Placental epithelial cell (primary cell): ENCODE results near the genes IL1RAP and OSTN.

DNA sequence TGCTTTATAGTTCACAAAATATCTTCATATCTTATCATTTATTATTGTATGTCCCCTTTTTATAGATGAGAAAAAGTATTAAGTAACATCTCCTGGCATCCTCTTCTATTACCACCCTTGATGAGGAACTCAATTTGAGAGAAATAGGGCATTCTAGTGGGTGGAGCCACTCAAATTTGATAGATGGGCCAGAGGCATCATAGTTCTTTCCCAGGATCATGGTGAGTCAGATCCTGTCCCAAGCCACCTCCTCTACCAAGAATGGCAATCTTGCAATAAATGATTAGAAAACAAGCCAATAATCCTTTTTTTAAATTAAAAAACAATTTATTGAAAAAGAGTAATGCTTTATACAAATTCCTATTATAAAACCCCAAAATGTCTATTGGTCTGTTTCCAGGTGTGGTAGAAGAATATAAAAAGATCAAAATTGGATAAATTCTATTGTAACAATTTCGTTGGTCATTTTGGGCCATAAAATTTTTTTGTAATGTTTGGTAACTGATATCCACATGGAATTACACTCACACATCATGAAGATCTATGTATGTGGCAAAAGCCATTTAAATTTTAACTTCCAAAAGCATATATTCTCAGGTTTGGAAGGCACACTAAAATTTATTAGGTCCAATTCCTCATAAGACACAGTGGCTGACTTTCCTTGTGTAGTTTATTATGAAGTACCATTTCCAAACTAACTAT is 16.7 kb downstream of the CLDN1 start:
- CAGE, long polyA plus RNA: no peak

- CAGE, long polyA plus RNA: no peak
Measured at GRCh38 chr3:190322836-190323757, 851 bp upstream of the CLDN1 start.

DNA sequence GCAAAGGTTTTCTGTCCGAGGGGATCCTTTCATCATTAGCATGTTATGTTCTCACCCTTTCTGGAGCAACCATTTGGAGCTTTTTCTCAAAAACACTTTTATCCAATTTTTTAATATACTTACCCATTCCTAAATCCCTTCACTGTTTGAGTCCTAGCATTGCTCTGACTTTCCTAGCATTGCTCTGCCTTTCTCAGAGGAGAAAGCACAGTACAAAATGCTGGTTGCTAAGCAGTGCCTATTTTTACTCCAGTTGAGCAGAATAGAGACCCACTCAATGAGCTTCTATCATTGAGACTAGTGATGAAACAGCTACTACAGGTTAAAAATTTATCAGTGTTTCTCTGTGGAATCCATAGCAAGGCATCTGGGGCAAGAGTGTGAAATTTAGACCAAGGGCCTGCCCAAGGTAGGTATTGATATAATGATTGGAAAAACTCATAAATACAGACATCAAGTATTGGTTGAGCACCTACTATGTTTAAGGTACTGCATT is 21.7 kb upstream of the IL1RAP start:
- CAGE, long polyA plus RNA: no peak

GRCh38 chr3:190513338-190514306 is at the start of gene IL1RAP:
Gene IL1RAP, plus strand, starts transcription at chr3:190514085.
- CAGE, long polyA plus RNA: no peak

DNA sequence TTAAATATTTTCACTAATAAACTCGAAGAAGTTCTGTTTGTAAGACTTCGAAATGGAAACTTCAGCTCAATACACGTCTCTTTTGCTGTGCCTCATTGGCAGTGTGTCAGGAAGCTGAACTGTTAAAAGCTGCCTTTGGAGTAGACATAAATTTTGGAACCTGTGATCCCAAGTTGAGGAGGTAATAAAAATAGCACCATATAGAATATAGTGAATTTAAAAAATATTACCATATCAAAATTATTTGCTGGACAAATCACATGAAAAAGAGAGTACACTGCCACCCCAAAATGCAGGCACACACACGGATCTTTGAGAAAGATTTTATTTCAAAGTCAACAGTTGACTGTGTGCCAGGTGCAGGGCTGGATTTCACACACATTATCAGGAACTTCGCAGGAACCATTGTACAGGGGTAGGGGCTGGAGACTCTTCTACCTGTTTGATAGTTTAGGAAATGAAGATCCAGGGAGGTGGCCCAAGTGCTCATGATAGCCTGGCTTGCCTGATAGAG is 54.0 kb downstream of the IL1RAP start:
- CAGE, long polyA plus RNA: no peak

DNA sequence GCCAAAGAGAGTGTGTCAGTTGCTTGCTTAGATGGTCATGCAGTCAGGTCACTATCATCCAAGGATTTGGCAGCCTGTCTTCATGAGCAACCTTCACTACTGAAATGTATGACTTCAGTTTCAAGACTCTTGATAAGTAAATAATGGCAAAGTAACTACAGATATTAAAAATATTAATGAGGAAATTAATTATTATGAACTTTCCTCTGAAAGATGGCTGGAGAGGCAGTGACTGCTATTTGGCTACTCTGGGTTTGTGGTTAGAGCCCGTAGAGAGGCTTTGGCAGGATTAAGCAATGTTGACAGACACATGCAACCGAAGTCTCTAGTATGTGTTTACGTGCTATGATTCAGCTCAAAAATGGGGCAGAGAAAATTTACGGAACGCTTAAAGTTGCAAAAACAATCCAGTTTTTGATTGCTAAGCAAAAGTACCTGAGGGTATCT is 133.7 kb downstream of the GMNC start:
- CAGE, long polyA plus RNA: no peak

DNA sequence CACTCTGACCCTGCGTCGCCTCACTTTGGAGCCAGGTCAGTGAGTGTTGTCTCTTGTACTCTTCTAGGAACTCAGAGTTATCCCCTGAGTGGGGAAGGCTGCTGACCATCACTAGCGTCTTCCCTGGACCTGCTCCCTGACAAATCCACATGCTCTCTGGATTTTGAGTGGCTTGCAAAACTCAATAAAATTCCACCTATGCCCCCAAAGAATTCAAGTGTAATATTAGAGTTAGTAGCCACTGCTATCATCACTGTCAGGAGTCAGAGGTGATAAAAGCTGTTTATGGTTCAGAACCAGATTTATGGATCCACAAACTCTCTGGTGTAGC is 52.6 kb downstream of the GMNC start:
- CAGE, long polyA plus RNA: no peak

DNA sequence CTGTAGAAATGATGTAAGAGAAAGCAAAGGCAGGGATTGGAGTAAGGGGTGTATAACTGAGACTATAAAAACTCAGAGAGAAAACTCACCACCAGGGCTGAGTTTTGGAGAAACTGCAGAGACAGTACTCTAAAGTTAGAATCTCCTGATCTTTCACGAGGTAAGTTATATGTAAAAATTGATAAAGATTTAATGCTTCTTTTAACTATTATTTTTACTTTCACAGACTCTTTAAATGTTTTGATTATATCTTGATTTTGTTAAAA is at the start of gene OSTN:
Gene OSTN (plus strand): TSS at position 94 of the 266 bp plus-strand sequence.
- CAGE, long polyA plus RNA: no peak

GRCh38 chr3:191297892-191298091 is 31.4 kb upstream of the CCDC50 start:
- CAGE, long polyA plus RNA: no peak

DNA sequence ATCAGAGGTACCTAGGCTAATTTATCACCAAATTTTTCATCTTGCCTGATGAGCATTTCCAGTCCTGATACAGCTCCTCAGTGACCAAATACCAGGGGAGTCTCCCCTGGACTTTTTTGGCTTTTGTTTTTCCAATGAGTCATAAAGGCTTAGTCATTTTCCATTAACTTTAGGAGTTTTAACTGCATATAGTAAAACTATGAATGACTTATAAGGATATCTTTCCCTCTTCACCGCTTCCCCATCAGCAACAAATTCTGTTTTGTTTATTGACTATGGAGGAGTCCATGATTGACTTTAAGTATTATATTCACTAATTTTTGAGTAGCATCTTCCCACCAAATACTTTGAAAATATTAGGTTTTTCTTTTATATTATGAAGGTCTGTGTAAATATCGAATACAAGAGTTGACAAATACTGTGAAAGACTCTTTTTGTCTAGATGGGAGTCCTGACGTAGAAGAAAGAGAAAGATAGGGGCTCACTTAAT is 7.6 kb upstream of the UTS2B start:
- CAGE, long polyA plus RNA: no peak

GRCh38 chr3:191608542-191609013 is 147.6 kb downstream of the PYDC2 start:
- CAGE, long polyA plus RNA: no peak

DNA sequence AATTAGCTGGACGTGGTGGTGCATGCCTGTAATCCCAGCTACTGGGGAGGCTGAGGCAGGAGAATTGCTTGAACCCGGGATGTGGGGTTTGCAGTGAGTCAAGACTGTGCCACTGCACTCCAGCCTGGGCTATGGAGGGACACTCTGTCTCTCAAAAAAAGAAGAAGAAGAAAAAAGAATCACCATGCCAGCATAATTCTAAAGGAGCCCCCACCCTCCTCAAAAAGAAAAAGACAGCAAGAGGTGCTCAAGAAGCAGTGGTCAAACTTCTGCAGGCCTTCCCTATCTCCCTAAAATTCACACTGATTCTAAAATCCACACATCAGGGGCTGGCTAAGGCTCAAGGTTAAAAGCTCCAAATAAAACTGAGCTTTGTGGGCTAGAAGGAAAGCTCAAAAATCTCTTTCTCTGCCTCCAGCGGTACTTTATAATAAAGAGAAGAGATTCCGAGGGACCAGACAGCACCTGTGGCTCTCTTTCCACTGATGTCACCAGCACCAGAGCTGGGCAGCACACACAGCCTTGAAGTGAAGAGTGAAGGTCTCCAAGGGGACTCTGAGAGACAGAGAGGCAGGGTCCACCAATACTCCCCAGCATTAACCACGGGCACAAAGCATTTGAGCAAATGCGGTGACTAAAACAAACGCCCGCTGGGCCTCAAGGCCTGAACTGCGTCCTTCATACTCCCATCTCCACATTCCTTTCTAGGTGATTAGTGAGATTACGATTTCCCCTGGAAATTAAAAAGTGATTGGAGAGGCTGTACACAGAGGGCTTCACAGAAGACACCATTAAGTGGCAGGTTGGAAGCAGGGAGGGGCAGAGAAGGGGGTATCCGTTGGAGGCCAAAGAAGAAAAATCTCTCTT is 38.6 kb downstream of the MB21D2 start:
- CAGE, long polyA plus RNA: no peak

DNA sequence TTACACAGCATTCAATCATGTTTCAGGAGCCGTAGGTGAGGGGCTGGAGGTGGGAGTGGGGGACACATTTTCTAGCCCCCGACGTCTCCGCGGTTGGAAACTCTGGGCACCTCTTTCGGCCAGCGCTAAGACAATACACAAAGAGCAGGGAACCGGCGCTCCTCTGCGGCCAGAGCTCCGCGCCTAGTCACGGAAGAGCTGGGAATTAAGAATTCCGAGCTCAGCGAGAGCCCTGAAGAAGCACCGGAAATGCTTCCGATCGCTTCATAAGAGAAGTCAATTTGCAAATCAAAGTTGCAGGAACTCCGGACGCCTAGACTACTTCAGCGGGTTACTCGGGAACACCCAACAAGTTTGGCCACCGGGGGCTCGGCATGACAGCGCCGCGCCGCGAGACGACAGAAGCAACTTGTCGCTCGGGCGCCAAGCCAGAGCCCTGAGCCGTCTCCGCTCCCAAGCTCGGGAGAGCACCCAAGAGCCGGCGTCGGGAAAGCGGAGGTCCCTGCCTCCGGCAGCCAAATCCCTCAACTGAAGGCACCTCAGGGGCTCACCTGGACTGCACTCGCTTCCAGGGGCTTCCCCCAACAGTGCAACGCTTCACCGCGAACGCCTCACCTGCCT is 809 bp downstream of the MB21D2 start:
- CAGE, long polyA plus RNA: no peak

GRCh38 chr3:192917358-192917744 is 305 bp downstream of the MB21D2 start:
- CAGE, long polyA plus RNA: no peak

DNA sequence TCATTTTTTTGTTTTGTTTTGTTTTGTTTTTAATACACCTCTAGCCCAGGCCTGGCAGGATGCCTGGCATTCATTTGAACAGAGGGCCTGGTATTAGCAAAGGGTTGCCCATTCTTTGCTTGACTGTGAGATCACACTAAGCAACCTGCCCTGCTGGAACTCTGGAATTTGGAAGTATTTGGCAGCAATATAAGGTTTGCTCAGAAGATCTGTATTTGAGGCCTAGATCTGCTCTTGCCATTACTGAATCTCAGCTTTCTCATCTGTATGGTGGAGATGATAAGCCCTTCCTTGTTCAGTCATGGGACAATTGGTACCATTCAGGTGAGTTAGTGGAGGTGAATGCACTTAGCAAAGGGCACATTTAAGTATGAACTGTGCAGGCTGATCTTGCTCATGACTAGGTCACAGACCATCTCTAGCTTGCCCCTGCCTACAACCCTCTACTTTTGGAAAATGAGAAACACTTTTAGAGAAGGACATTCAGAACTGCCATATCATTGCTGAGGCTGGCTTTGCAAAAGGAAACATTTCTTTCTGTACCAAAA is 21.9 kb upstream of the ATP13A5 start:
- CAGE, long polyA plus RNA: no peak

DNA sequence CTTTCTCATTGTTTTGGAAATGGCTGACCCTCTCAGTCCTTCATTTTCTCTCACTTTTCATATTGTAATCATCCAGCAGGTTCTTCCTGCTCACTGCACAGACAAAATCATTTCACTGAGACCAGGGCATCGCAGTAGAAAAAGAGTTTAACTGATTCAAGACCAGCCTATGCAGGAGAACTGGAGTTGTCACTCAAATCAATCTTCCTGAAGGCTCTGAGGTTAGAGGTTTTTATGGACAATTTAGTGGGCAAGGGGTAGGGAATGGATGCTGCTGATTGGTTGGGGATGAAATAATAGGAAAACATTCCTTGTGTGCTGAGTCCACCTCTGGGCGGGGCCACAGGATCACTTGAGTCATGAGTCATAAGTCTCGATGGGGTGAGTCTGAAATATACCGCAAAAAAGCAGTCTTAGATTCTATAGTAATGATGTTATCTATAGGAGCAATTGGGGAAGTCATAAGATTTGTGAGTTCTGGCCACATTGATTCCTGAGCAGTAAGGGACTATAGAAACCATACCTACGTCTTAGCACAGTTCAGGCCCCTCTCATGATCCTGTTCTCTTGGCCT is 2.9 kb upstream of the OPA1 start:
- CAGE, long polyA plus RNA: no peak

DNA sequence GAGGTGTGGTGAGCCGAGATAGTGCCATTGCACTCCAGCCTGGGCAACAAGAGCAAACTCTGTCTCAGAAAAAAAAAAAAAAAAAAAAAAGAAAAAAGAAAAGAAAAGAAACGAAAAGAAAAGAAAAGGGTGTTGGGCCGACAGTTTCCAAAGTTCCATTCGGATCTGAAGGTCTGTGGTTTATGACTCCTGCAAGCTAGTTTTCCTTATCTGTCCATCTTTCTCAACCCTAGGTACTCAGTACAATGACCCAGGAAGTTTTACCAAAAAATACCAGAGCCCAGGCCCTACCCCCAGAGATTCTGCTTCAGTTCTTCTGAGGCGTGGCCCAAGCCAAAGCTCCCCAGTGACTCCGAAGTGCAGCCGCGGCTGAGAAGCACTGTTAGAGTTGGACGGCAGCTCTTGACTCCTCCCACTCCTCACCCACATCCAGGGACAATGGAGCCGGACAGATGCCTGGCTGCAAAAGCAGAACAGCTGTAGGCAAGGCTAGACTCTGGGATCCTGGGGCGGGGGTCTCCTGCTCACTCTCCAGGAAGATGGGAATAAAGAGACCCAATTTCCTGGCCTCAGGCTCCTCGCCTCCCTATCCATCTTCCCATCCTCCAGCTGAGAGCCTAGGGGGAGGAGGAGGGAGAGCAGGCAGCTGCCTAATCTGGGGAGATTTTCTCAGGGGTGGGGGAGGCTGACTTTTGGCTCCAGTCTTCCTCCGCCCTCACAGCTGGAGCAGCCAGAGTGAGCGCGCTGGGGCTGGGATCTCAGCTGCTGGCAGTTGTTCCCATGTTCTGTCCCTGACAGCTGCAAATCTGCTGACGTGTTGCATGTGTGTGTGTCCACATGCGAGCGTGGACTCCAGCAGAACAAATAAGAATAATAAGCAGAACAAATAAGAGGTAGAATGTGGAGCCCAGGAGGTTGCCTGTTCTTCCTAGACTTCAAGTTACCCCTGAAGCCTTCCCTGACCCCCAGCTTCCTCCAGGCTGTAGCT is 223.7 kb downstream of the OPA1 start:
- CAGE, long polyA plus RNA: no peak

DNA sequence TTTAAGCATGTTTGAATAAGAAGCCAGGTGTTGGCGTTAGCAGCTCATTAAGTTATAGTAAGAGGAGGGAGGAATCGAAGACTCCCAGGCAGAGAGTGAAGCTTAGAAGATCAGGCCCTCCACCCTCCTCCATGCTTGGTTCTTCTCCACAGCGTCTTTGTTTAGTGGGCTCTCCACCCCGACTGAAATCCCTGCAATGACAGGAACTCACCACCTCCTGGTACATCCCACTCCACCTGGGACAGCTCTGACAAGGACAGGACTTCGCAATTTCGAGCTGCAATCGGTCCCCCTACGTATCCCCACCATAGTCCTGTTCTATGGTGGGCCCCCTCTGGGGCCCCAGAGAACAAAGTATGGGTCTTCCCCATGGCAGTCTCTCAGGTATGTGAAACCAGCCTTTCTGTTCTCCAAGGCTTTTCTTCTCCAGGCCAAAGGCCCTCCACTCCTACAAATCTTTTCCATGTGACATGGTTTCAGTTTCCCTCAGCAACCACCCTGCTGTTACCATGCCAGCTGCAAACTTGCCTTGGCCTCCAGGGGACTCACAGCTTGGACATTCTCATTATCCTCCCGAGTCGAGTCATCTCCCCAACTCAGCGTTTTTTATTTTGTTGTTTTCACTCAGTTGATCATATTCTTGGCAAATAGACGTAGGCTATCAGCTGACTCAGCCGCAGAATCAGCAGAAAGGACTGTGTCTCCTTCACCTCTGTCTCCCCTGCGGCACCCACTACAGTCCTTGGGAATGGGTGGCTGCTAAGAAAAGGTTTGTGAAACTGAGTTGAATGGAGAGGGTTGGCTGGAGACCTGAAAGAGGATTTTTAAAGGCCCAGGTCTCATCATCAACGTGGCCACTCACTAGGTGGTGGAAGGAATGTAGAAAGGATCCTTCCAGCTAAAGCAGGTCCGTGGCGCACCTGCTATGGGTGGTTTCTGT is 233.3 kb downstream of the OPA1 start:
- CAGE, long polyA plus RNA: no peak

- CAGE, long polyA plus RNA: no peak
Measured at GRCh38 chr3:193831248-193831927, 238.4 kb downstream of the OPA1 start.

DNA sequence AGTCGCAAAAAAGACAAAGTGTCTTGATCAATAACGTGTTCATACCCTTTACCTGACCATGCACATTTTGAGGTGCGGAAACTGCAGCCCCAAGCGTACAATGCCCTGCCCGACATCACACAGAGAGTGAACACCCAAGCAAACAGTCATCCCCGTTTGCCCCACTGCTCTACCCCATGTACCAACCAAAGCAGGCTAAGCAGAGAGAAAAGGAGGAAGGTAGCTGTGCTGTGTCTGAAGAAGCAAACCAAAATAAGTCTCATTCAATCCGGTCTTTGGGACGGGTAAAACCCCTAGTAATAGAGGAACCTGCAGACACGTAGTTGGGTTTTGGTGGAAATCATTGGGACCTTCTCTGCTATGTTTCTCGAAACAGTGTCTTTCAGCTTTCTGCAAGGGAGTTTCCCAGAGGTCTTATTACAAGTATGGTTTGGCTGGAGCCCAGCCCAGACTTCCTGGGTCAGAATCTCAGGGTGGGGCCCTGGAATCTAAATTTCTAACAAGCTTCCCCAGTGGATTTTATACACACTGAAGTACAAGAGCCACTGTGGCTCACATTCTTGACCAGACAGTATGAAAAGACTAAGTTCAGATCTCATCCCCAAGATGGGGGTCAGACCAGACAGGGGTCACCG is 164.6 kb upstream of the HES1 start:
- CAGE, long polyA plus RNA: no peak